Bronchus fibroblast of lung (primary cell): ENCODE data around the genes BARD1, MREG and RPL37A.

GRCh38 chr2:214465703-214466159, 54.9 kb downstream of the VWC2L start:
- RAMPAGE, long total RNA = no peak

DNA sequence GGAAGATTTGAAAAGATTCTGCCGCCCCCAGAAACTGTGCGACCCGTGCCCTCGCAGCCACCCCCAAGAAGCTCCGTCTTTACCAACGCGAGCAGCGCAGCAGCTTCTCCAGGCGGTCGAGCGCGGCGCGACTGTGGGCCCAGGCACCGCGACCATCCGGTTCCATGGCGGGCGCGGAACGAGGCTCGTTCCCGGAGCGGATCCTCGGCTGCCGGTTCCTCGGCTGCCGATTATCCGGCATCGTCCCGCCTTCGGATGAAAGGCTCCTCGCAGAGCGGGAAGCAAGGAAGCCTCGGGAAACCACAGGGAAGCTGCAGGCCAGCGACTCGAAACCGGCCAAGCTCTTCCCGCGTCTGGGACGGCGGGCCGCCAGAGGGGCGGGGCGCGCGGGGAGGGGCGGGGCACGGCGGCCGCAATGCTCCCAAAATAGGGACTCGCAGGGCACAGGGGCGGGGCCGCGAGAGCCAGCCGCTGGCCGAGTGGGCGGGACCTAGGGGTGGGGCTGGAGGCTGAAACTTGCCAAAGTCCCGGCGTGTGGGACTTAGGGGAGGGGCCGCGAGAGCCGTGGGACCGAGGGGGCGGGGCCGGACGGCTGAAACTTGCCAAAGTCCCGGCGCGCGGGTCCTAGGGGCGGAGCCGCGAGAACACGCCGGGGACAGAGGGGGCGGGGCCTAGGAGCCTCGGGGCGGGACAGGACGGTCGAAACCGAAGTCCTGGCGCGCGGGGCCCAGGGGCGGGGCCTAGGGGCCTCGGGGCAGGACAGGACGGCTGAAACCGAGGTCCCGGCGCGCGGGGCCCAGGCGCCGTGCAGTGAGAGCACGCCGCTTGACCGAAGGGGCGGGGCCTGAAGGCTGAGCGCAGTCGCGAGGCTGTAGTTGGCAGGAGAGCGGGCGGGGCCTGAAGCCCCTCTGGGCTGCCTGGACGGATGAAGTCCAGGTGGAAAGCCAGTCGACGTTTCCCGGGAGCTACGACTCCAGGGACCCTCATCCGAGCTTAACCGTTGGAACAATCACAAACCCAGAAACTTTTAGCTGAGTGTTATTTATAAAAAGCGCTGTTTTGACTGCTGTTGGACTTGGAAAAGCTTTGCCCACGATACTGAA, at the start of gene BARD1:
Gene BARD1, minus strand, starts transcription at position 355 of the 1,103 bp plus-strand sequence.
- RAMPAGE, long total RNA = start-site peak on the minus strand centred at position 343 of the sequence, 31 bp wide, 172 and 37 reads in 2 replicates

GRCh38 chr2:215386653-215387056, 49.2 kb downstream of the FN1 start:
- RAMPAGE, long total RNA = no peak

GRCh38 chr2:215394411-215395129, 41.3 kb downstream of the FN1 start:
- RAMPAGE, long total RNA = no peak

GRCh38 chr2:215397073-215397475, 38.8 kb downstream of the FN1 start:
- RAMPAGE, long total RNA = no peak

- RAMPAGE, long total RNA = no peak
Measured at GRCh38 chr2:215436174-215437239, 639 bp upstream of the FN1 start.

DNA sequence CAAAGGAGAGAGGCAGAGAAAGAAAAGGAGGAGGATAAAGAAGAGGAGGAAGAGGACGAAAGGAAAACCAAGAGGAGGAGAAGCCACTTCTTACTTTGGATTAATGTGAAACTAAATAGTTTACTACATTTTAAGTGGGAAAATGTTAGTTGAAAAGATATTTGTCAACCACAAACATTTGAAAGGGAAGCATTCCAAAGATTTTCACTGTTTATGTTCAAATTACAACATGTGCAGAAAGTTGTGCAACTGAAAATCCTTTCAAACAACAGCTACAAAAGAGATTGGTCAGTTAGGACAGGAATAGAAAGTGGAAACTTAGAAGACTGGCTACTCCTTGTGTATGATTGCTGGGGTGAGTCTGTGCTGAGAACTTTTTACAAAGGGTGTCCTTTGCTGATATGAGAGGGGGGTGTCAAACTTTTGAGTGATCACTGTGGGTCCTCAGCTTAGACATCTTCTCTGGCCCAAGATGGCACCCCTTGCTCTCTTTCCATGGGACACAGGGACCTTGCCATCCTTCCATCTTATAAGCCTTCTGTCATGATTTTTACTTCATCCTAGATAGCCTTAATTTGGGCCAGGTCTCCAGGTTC, 277.6 kb upstream of the FN1 start:
- RAMPAGE, long total RNA = no peak

DNA sequence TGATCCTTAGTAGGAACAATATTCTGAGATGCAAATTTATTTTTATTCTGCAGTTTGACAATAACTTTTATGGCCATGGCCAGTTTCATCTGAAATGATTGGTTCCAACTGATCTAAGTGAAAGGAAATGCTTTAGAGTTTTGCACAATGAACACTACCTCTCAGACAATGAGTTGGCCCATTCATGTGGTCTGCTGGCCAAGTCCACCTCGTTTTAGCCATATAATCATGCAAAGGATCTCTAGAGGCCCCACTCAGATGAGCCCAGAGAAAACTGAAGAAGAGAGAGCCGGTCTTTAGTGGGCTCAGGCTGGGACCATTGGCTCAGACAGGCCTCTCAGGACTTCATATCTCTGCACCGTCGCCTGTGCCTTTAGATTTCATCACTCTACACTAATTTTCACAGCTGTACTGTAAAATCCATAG, 254.7 kb downstream of the MREG start:
- RAMPAGE, long total RNA = no peak

- RAMPAGE, long total RNA = no peak
Measured at GRCh38 chr2:216012866-216013979, at the start of gene MREG. Gene MREG (minus strand): TSS chr2:216013551.

GRCh38 chr2:216414889-216415654, 2.8 kb downstream of the SMARCAL1 start:
- RAMPAGE, long total RNA = no peak

DNA sequence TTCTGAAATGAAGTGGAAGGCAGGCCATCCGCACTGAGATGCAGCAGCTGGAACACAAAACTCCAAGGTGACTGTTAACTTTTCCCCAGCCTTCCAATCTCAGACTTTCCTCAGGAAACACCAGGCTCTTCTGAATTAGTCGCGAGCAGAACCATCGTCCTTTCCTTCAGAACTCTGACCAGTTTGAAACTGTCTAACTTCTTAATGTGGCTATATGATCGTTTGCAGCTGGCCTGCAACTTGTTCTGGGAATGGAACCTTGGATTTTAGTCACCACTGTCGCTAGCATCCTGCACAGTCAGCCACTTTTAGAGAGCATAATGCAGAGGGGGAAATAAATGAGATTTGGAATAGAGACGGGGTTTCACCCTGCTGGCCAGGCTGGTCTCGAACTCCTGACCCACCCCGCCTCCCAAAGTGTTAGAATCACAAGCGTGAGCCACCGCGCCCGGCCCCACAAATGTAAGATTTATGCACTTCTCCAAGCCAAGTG, 511 bp upstream of the RPL37A start:
- RAMPAGE, long total RNA = no peak

- RAMPAGE, long total RNA = start-site peak on the plus strand at chr2:216498823-216498869, 1,335 and 2,186 reads in 2 replicates
Measured at GRCh38 chr2:216498580-216499670, at the start of gene RPL37A. Gene RPL37A (plus strand): TSS chr2:216498844.

GRCh38 chr2:216643619-216644727, 10.8 kb downstream of the IGFBP2 start:
- RAMPAGE, long total RNA = no peak

DNA sequence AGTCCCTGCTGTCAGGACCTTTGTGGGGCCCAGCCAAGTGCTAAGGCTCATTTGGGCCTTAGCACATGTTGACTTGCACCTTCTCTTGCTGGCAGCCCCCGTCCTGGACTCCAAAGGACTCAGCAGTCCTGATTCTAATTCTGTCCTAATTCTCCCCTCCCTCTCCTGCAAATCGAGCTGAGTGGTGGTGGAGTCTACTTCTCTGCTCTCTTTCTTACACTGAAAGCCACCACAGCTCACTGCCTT, 215.4 kb upstream of the TNP1 start:
- RAMPAGE, long total RNA = no peak

DNA sequence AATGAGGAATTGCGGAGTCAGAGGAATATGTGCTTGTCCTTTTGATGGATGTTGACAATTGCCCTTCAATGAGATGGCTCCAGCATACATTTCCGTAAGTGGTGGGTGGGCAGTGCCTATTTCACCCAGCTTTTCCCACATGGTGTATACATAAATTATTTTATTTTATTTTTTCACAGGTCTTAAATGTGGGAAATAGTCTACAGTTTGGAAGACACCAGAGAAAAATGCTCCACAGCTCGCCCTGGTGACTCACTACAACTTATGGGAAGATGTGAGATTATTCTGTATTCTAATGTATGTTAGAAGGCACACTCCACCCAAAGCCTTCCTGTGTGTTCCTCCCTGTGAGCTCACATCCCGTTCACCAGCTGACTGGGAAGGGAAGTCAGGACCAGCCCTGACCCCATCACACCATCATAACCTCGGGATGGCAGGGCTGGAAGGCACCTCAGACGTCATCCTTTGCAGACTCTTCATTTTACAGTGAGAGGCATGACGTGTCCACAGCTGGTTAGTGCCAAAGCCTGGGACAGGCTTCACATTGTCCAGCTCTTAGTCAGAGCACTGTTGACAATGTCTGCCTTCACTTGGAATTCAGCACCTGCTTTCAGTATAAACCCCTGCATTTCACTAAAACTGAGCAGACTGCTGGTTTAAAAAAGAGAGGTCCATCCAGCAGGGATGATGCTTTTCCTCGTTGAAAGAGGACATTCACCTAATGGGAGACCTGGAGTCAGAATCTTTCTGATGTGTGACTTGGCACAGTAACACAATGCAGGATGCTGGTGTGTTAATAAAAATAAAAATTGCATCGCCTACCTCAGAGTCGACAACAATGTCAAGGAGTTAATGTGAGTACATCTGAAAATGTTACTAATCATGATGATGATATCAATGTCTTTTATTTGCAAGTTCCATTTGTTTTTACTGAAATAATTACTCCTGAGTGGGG, 417.8 kb upstream of the TNP1 start:
- RAMPAGE, long total RNA = no peak

DNA sequence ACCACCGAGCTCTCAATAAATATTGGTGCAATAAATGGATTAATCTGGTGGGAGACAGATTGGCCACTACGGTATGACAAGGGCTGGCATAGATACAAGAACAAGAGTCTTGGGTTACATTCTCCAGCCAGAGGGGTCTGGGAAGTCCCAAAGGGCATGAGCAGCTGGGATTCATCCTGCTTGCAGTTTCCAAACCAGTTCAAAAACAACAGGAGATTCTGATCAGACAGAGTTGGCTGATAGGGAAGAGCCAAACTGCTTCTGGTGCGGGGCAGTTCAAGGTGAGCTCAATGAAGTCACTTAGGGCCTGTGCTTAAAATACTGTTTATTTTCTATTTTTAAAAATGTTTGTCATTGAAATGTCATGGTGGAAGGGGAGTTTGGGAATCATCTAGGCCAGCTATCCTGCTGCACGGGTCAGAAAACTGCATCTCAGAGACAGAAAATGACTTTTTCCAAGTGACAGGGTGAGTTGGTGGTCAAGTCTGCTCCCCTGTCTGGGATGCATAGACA, 266.8 kb downstream of the TNS1 start:
- RAMPAGE, long total RNA = no peak

DNA sequence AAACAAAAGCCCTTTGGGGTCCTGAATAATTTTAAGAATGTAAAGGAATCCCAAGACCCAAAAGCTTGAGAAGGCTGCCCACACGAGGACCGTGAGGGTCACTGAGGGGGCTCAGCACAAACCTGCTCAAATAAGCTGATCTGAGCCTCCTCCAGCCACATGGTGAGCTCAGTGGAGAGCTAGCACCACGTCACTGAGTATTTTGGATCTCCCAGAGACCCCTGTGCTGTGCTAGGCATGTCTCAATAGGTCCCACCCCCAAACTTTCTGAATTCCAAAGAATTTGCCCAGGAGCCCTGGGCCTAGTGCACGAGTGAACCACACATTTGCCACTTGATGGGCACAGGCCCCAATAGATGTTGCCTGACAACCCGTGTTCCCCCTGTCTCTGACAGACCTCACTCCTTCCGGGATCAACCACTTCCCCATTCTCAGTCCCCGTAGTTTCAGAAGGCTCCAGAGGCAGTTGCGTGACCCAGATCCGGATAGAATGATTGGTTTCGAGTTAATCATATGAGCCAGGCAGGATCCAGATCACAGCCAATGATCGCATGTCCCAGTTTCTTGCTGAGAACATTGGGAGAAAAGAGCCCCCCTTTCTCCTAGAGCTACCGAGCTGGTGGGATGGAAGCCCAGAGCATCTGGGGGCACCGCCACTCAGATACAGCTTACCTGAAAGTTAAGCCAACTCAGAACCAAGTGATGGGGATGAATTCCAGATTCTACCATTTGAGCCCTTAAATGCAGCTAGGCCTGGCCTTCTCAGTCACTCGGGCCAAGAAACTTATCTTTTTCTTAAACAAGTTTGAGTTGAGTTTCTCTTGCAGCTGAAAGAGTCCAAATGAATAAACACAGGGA, 203.8 kb downstream of the TNS1 start:
- RAMPAGE, long total RNA = no peak

GRCh38 chr2:217891749-217892329, 111.0 kb downstream of the TNS1 start:
- RAMPAGE, long total RNA = no peak

DNA sequence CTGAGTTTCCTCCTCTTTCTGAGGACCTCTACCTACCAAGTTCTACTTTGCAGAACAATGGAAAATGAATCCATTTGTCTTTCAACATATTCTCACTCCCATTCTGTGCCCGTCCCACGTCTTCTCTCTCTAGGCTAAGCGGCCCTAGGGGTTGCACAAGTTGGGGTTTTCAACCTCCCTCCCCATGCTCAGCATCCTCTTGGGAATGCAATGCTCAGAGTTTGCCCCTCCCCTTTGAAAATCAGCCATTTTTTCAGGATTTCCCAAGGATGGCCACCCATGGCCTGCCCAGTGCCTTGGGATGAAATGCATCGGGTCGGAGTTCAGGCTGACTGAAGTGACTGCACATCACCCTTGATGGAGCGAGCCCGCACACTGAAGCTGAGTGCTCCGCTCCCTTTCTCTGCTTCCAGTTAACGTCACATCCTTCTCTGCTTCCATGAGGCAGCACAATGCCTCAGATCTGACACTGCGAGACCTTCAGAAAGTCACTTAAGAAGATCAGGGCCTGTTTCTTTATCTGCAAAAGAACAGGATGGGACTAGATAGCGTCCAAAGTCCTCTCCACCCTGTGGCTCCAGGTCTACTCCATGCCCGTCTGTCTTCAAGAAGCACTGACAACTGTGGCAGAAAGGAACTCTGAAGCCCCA, 87.8 kb downstream of the TNS1 start:
- RAMPAGE, long total RNA = no peak

DNA sequence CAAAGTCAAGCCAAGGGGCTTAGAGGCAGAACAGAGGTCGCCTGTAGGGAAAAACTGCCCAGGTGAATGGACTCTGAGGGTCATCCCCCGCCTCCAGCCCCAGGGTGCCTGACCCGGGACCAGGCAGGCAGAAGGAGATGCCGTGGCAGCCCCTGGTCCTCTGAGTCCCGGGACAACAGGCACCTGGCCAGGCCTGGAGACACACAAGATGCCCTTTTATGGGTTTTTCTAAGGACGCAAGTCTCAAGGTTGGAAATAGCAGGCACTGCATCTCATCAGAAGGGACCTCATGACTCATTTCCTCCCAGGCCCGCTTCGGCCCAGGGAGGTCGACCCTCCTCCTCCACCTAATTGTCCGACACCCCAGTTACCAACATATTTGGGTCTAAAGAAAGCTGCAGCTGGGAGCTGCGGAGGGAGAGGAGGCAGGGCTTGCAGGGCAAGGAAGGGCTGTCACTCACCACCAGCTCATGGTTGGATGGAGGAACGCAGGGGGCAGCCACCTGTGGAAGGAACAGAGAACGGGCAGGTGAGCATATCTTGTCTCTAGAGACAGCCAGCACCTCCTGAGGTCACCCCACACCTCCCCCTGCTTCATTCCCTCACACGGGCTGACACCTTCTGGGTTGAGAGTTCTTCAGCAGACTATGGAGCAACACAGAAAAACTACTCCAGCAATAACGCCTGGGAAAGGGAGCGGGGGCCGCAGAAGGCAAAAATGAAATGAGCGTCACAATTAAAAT, 82.9 kb downstream of the TNS1 start:
- RAMPAGE, long total RNA = no peak